GM23248 (cell line): ENCODE results near the gene MEX3B.

- RAMPAGE, long total RNA: no peak
Observed at GRCh38 chr15:80635778-80636279, 59.3 kb upstream of the ABHD17C start.

DNA sequence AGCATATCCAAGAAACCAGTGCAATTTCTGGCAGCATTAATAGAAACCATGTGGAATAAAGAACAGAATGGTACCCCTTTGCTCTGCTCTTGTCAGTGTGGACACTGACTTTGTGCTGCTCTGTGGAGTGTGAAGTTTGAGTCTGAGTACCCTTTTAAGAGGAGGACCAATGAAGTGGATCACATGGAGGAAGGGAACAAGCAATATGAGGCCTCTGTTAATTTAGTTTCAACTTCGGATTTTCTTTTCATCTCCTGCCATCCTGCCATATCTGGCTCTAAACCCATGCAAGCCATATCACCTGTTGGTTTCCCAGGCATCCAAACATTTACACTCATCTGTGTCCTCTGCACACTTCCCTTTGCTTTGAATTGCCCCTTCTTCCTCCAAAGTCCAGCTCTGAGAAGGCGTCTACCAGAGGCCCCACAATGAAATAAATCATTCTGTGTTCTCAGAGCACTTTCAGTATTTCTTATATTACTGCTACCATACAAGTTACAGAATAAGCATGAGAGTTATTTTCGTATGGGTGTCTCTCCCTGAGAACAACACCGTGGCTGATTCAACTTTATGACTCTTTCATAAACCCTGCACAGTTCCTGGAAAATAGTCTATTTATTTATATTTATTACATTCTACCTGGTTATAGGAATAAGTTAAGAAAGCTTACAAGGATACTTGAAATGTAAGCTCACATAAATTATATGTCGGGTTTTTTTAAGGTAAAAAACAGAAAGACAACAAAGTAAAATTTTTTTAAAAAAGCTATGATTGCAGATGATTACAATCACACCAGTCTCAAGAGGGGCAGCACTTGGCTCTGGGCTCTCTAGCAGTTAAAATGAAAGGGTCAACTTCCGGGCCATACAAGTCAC lies 12.9 kb upstream of the ABHD17C start:
- RAMPAGE, long total RNA: no peak

- RAMPAGE, long total RNA: no peak
Observed at GRCh38 chr15:80696126-80696865, 1.2 kb downstream of the ABHD17C start.

DNA sequence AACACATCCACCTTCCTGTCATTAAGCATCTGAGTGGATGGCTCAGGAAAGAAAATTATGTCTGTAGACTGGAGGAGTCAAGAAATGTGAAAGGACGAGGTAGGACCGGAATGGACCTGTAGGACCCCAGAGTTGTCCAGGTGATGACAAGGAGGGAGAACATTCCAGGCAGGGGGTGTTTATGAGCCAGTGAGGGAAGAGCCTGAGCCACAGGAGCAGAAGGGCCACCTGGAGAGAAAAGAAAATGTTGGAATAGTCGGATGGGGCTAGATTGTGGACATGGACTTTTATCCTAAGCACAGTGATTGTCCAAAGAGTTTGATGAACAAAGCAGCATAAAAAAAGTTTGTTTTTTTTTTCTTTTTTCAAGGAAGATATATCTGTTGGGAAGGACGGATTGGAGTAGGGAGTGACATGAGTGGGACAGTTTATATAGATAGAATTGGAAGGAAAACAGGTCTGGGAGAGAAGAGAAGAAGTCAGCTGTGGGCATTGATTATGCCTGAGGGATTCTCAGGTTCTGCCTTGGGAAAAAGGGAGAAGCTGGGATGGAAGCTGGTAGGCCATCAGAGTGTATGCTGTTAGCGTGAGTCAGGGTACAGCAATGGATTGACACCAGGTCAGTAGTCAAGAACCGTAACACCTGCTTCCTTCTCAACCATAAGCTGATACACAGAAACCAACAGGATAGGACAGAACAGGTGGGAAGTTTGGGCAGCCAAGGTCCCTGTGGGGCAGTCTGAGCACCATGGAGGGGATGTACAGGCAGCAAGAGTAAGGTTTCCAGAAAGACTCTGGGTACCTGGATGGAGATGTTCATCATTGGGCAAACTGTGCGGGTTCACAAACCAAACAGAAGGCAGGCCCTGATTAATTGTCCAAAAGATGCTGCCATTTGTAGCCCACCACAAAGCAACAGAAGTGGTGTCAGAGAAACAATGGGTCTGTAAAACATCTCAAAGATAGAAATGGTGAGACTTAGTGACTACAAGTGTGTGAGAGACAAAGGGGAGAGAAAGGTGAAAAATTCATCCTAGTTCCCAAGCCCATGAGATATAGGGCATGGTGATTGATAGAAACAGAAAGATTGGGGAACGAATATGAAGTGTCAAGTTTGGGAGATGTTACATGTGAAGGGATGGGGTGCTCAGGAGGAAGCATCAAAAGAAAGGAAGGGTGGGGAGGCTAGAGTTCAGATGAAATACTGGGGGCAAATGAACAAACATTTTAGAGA lies 41.1 kb upstream of the CEMIP start:
- RAMPAGE, long total RNA: no peak

DNA sequence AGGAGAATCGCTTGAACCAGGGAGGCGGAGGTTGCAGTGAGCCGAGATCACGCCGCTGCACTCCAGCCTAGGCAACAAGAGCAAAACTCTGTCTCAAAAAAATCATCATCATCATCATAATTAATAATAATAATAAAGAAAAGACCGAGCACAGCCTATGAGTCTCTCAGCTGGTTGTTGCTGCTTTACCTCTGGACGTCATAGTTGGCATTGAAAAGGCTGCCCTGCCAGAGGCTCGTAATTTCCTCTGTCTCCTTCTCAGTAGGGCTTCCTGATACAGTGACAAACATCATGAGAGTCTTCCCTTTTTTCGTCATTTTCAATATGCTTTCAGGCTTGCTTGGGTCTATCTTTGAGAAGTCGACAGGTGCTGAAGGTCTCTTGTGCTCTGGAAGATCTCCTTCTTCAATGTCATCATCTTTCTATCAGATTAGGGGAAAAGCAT lies 7.8 kb downstream of the MESD start:
- RAMPAGE, long total RNA: no peak

- RAMPAGE, long total RNA: no peak
Observed at GRCh38 chr15:81024886-81025261, 24.2 kb downstream of the TLNRD1 start.

- RAMPAGE, long total RNA: no peak
Observed at GRCh38 chr15:81164368-81164650, 30.2 kb downstream of the CFAP161 start.

GRCh38 chr15:81176177-81176990 lies 20.3 kb upstream of the IL16 start:
- RAMPAGE, long total RNA: no peak

- RAMPAGE, long total RNA: no peak
Observed at GRCh38 chr15:81280723-81281283, 43.1 kb downstream of the STARD5 start.

- RAMPAGE, long total RNA: no peak
Observed at GRCh38 chr15:81294516-81295100, 29.3 kb downstream of the STARD5 start.

DNA sequence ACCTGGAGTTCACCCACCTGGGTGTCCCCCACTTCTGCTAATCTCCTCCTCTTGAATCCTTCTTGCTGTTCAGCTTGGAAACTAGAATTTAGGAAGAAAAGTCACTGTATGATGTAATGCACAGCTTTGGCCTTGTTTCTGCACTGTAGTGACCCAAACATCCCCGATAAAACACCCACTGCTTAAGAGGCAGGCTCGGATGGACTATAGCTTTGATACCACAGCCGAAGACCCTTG lies 24.8 kb downstream of the STARD5 start:
- RAMPAGE, long total RNA: no peak

- RAMPAGE, long total RNA: no peak
Observed at GRCh38 chr15:81311202-81312581, 12.2 kb downstream of the STARD5 start.

DNA sequence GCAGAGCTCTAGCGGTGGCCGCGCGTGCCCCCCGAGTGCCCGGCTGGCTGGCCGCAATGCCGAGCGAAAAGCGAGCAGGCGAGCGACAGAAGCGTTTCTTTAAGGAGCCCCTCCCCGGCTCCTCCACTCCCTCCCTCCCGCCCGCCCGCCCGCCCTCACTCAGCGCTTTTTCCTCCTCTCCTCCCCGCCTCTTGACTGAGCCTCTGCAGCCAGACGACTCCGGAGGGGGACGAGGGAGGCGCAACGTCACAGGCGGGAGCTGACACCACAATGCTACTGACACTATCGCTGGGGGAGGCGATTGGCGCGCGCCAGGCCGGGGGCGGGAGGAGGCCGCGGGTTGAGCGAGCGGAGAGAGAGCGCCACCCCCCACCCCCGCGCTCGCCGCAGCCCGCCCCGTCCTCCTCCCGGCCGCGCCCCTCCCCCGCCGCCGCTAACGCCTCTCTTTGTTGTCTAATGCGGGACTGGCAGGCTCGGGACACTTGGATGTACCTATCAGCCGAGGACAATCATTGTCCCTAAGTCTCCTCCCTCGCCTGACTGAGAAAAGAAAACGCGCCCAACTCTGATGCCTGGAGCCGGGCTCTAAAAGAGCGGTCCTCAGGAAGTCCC lies at the start of gene MEX3B:
Gene MEX3B, minus strand, starts transcription at position 72 of the 612 bp plus-strand sequence.
- RAMPAGE, long total RNA: no peak

- RAMPAGE, long total RNA: no peak
Observed at GRCh38 chr15:82122801-82123339, 77.1 kb upstream of the MEX3B start.

DNA sequence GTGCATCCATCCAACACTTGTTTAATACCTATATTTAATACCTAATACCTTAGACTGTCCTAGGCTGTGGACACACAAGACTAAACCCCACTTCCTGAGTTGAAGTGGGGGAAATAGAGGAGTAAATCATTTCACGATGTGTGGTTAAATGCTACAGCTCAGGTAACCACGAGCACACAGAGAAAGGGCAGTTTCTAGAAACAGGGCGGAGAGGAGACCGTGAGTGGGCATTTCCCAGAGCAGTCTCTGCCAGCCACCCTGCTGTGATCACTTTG lies 5.3 kb upstream of the GOLGA6L10 start:
- RAMPAGE, long total RNA: no peak

DNA sequence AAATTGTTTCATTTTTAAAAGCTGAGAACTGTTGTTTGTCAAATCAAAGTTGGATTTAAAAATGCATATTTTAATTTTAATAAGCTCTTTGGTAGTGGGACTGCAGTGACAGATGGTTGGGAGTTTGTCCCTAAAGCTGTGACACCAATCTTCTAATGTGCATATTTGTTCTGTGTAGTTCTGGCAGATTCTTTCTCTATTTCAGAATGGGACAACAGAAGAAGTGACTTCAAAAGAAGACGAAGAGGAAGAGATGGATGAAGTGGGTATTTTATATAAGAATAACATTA lies 29.2 kb upstream of the GOLGA6L9 start:
- RAMPAGE, long total RNA: no peak

GRCh38 chr15:82415581-82416546 lies 13.8 kb upstream of the GOLGA6L9 start:
- RAMPAGE, long total RNA: no peak

GRCh38 chr15:82445234-82446180 lies 15.9 kb downstream of the GOLGA6L9 start:
- RAMPAGE, long total RNA: no peak

- RAMPAGE, long total RNA: no peak
Observed at GRCh38 chr15:82519313-82519653, 21.0 kb downstream of the RPS17 start.

GRCh38 chr15:82535527-82536024 lies 4.7 kb downstream of the RPS17 start:
- RAMPAGE, long total RNA: no peak